Transverse colon (tissue), 4 donors: ENCODE measurements around the genes SLC38A11 and DHRS9.

DNA sequence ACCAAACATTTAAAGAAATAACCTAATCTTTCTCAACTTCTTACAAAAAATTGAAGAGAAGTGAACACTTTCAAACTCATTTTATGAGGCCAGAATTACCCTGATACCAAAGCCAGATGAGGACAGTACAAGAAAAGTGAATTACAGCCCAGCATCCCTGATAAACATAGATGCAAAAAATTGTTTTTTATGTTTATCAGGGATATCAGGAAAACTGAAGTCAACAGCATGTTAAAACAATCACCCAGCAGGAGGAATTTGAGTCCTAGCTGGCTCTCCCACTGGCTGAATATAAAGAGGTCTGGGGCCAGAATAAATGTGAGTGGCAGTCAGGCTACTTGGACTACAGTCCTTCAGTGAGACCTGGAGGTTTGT lies 105.4 kb upstream of the KCNH7 start:
- PRO-cap: unidirectional peak, minus-strand start at position 259 of the sequence
- RAMPAGE, long total RNA, 4 experiments: no peak in any of the 4 experiments

- PRO-cap: no peak
- RAMPAGE, long total RNA, 4 experiments: no peak in any of the 4 experiments
Observed at GRCh38 chr2:164652340-164652958, 31.2 kb upstream of the GRB14 start.

DNA sequence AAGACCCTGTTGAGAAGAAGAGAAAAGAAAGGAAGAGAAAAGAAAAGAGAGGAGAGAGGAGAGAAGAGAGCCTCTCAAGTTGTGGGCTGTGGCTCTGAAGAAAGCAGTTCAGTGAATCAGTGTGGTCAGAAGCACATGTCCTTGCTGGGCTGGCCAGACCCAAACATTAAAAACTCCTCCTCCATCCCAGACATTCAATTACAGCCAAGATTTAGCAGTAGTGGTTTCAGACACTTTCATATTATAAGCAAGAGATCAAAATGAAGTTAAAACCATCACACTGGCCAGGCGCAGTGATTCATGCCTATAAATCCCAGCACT lies 58.3 kb downstream of the COBLL1 start:
- PRO-cap: no peak
- RAMPAGE, long total RNA, 4 experiments: no peak in any of the 4 experiments

- PRO-cap: no peak
- RAMPAGE, long total RNA, 4 experiments: no peak in any of the 4 experiments
Observed at GRCh38 chr2:164909976-164910564, 45.3 kb downstream of the SLC38A11 start.

GRCh38 chr2:164954962-164955757 lies at the start of gene SLC38A11:
TSS of gene SLC38A11 (minus strand) at chr2:164955525.
- PRO-cap: no peak
- RAMPAGE, long total RNA, 4 experiments: start-site peak on the minus strand in 2 of 4 experiments, at chr2:164955332-164955525 at its widest, 16 to 17 reads per replicate

DNA sequence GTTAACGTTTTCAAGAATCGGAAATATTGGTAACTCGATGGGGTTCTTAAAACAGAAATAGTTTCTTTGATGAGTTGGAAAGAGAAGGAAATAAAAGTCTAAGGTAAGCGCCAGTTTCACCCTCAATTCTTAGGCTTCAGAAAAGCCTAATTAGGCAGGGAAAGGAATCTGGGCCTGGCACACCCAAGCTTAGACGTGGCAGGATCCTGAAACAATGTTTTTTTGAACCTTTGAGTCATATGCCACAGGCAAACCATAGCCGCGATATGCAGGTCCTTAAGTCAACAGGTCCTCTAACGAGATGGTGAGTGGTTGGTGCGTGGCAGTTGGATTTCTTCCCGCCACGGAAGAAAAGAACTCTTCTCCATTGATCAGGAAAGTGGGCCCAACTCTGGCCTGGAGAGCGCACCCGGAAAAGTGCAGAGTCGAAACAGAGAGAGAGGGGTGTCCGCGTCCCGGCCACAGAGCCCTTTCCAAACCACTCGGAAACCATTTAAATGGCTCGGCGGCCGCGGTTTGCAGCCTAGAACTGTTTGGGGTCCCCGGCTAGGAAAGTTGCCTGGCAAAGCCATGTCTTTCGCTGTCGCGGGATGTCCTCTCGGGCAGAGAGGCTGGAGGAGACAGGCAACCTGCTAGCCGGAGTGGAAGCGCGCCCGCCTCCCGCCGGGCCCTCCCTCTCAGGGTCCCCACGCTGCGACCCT lies 901 bp downstream of the GALNT3 start:
- PRO-cap: bidirectional peak, plus-strand start at position 296 of the sequence, minus-strand start at position 131 of the sequence
- RAMPAGE, long total RNA, 4 experiments: no peak in any of the 4 experiments

GRCh38 chr2:166149057-166149395 lies 21.2 kb upstream of the SCN1A start:
- PRO-cap: no peak
- RAMPAGE, long total RNA, 4 experiments: no peak in any of the 4 experiments

DNA sequence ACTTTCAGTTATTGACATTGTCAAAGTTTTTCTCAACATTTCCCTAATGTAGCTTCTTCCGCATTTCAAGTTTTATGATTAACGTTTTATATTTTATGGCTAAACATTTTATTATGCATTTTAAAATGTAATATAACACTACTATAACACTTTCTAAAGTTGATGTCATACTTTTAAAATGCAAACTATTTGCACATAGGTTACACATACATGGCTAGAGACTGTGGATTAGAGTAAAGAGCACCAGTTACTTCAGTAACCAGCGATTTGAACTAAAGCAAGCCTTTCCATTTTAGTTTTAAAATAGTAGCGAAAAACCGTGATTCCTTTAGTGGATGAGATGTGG lies 91.0 kb downstream of the B3GALT1 start:
- PRO-cap: bidirectional peak, plus-strand start at position 217 of the sequence, minus-strand start outside the sequence
- RAMPAGE, long total RNA, 4 experiments: no peak in any of the 4 experiments

GRCh38 chr2:167940826-167941619 lies 306.4 kb downstream of the STK39 start:
- PRO-cap: no peak
- RAMPAGE, long total RNA, 4 experiments: no peak in any of the 4 experiments

GRCh38 chr2:167969756-167970286 lies 277.6 kb downstream of the STK39 start:
- PRO-cap: no peak
- RAMPAGE, long total RNA, 4 experiments: start-site peak on the minus strand in 1 of 4 experiments, at chr2:167969712-167970238 at its widest, 9 reads per replicate

GRCh38 chr2:168093630-168094129 lies 153.7 kb downstream of the STK39 start:
- PRO-cap: no peak
- RAMPAGE, long total RNA, 4 experiments: start-site peak on the minus strand in 2 of 4 experiments, at chr2:168093739-168094076 at its widest, 8 to 15 reads per replicate

DNA sequence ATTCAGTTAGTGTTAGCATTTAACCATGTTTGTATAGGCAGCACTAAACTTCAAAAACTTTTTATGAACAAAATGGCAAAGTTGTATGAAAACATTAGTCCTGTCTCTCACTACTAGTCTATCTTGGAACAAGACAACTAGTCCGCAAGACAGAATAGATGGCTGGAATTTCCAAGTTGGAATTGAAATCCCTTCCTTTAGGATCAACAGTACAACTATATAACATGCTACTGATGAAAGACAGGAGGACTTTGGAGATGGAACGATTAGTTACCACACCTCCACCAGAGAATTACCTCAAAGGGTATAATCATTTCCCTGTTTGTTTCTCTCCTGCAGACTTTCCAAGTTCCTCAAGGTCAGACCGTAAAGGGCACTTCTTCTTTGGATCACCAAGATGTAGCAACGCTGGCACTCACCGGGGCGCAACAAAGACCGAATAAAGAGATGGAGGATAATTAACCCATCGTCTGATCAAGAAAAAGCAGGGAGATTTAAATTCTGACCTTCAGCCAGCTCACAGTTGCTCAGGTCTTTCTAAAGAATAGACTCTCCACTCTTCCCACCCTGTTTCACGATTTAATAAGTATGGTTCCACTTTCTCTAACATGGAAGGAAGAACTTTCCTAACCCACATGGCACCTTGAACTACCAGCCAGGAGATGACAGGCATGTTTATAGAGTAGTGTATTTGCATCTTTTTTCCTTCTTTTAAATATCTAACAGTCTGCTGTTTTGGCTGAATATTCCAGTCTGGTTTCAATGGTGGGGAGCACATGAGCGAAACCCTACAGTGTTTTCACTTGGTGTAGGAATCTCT lies 25.8 kb downstream of the STK39 start:
- PRO-cap: no peak
- RAMPAGE, long total RNA, 4 experiments: no peak in any of the 4 experiments

- PRO-cap: no peak
- RAMPAGE, long total RNA, 4 experiments: no peak in any of the 4 experiments
Observed at GRCh38 chr2:168346598-168347234, 99.3 kb upstream of the STK39 start.

DNA sequence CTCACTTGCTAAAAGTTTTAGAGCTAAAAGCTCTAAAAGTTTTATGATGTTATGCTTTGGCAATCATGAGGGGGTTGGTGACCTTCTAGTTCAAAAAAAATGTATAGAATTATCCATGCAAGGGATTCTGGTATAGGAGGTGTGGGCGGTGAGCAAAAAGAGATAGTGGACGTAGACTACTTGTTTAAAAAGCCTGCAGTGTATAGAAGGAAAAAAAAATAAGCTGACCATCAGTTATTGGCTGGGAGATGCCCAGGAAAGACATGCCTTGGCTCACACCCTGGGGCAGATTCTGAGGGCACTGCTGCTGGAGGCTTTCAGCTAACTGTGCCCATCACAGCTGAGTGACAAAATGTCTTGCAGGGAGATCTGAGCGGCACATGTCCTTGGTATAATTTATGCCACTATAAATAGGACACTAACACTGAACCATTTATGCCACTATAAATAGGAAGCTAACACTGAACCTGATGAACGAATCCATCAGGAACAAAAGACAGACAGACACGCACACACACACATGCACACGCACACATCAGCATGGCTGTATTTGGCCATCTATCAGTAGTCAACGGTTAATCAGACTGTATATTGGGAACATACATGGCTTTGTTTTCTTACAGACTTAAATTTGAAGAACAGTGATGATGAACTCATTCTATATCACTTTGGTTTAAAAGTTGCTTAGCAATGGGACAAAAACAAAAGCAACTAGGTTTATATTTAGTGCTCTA lies 68.2 kb upstream of the NOSTRIN start:
- PRO-cap: no peak
- RAMPAGE, long total RNA, 4 experiments: start-site peak on the plus strand in 1 of 4 experiments, centred at position 276 of the sequence, 5 reads per replicate

- PRO-cap: unidirectional peak, plus-strand start at chr2:168797481
- RAMPAGE, long total RNA, 4 experiments: no peak in any of the 4 experiments
Observed at GRCh38 chr2:168797216-168797721, 5.2 kb upstream of the NOSTRIN start.

- PRO-cap: unidirectional peak, minus-strand start at chr2:168798605
- RAMPAGE, long total RNA, 4 experiments: no peak in any of the 4 experiments
Observed at GRCh38 chr2:168798395-168798749, 4.1 kb upstream of the NOSTRIN start.

DNA sequence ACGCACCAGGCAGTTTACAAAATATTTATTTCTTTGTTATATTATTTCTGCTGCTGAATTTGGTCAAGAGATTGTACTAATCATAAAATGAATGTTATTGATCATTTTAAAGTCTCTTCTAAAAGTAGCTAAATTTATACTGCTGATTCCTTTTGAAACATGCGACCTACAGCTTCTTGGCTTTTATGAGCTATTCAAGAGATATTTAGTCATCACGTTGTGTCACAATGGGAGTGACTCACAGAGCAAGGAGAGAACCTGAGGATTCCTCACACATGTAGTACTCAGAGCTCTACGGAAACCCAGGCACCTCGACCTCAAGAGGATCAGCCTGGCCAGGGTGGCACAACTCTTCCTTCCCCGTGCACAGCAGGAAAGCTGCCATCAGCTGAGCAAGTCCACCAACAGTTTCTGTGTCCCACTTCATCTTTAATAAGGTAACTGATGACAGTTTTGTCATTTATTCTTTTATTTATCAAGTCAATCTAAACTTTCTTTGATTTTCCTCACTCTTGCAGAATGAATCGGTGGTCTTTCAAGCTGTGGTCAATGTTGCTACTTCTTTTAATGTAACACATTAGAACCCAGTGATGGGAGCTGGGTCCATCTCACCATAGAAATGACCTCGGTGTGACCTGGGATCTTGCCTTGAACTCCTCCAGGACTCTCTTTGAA lies at the start of gene DHRS9:
Gene DHRS9, plus strand, starts transcription at position 283 of the 675 bp plus-strand sequence.
- PRO-cap: unidirectional peak, plus-strand start at position 287 of the sequence; unidirectional peak, plus-strand start at position 320 of the sequence; unidirectional peak, plus-strand start at position 348 of the sequence
- RAMPAGE, long total RNA, 4 experiments: start-site peak on the plus strand in 4 of 4 experiments, centred at positions 242 to 299 of the sequence, 15 to 844 reads per replicate

DNA sequence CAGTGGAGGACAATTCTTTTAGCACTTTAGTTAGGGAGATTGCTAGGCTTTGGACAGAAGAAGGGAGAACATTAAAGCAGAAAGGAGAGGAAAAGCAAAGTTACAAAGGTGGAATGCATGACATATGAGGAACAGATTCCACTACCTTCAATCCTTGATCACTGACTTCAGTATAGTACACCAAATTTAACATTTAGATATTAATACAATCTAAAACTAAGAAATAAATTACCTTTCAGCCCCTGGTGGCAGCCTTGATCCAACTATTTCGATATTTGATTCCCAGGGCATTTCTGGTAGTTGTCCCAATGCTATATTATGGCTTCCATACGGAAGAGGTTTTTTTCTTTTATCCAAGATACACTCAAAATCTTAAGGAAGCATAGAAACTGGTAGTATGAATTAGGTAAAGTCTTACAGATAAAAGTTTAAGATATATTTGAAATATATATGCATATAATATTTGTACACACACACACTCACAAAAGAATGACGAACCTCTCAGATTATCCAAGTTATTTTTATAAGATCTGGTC lies 21.7 kb downstream of the KLHL41 start:
- PRO-cap: no peak
- RAMPAGE, long total RNA, 4 experiments: start-site peak on the minus strand in 1 of 4 experiments, centred at position 340 of the sequence, 14 reads per replicate

DNA sequence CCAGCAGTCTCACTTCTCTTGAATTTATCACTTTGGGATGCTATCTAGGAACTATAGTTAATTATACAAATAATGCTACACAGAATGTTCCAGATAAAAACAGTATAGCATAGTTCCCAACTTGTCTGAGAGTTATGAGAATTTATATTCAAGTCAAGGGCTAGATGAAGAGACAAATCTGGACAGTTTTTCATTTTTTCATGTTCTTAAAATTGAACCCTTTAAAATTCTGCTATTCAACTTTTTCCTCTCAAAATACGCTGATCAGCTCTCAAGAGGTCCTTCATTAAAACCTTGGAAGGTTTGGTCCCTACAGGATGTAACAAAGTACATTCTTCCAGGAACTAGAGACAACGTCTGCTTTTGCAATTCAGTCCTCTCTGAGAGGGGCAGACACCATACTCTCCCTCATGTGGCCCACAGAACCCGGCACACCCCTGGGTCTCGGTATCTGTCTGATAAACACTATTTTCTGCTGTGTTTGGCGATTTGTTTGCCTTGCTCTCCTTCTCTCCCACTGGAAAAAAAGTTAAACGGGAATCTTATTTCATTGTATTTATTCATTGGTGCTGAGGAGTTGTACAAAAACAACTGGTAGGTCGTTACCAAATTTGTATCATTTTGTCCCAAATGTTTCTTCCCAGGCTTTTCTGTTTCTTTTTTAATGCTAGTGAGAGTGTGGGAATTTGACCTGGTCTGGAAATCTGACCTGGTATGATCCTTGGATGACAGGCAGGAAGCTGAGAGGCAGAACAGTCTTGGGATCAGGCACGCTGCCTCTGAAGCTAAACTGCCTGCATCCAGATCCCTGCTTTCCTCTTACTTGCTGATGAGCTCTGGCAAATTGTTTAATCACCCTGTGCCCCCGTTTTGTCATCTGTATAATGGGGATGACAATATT lies 2.9 kb downstream of the KLHL23 start:
- PRO-cap: bidirectional peak, plus-strand start at position 750 of the sequence, minus-strand start at position 519 of the sequence
- RAMPAGE, long total RNA, 4 experiments: no peak in any of the 4 experiments

DNA sequence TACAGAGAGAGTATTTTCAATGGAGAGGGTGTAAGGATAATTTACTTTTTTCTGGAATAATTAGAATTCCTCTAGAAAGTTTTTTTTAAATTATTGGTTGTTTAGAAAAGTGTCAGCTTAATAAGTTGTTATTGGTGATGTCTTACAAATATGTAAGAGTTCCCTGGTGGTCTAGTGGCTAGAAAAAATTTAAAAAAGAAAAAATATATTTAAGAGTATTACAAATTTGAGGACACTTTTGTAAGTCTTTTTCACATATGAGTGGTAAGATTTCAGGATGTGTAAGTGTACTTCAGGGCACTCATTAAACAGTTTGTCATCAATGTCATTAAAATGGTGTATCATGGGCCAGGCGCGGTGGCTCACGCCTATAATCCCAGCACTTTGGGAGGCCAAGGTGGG lies 14.7 kb upstream of the SSB start:
- PRO-cap: no peak
- RAMPAGE, long total RNA, 4 experiments: no peak in any of the 4 experiments